SK-N-MC (cell line): ENCODE measurements around a stretch of chr10.

DNA sequence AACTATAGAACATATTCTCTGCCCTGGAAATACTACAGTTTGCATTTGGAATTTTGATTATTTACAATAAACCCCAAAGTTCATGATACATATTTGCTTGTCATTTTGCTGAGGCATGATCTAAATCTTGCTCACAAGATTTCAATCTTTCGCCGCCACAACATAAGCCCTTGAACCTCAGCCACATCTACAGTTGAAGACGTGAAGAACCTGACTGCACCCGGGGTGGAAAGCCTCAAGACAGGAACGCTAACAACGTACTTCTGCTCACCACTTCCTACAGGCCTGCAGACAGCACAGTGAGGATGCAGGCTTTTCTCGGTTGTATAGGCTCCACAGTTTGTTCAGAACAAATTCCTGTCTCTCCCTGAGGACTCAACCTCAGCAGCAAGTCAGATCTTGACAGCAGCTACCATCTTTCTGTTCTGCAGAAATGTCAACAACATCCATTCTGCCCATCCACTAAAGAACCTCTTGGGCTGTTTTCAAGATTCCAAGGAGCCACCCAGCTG is 393.8 kb upstream of the PRKCQ start:
- RRBS = no CpG with 5 or more reads among the region's 7 CpGs

- RRBS = no CpG with 5 or more reads among the region's 13 CpGs
Measured at GRCh38 chr10:7264066-7264960, 146.5 kb downstream of the SFMBT2 start.

- RRBS = no CpG with 5 or more reads among the region's 17 CpGs
Measured at GRCh38 chr10:7345515-7346214, 65.2 kb downstream of the SFMBT2 start.

GRCh38 chr10:7401671-7402095 is 9.2 kb downstream of the SFMBT2 start:
- RRBS = no CpG with 5 or more reads among the region's 8 CpGs

DNA sequence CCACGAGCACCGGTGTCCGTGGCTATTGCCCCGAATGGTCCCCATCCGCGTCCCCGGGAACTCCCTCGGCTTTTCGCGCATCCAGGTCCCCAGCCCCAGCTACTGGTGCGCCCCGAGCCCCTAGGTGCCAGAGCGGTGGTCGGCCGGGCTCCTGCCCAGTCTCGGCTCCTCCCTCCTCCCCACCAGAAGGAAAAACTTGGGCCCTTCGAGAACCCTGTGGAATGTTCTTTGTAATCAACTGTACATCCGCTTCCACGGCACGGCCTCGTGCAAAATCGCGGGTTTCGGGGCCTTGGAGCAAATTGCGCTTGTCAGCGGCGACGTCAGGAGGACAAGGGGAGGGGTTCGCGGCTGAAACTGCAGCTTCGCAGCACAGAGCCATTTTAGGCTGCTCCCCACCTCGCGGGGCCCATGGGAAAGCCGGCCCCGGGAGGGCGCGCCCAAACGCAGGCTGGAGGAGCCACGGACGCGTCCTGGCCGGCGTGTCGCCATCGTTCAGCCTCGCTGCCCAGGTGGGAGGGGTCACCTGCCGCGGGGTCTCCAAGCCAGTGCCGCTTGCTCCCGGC is 2.9 kb downstream of the SFMBT2 start:
- RRBS = 54% methylated on average over 29 of the region's 50 CpGs

GRCh38 chr10:7413330-7413634 is 2.4 kb upstream of the SFMBT2 start:
- RRBS = no CpG with 5 or more reads among the region's 10 CpGs

GRCh38 chr10:7483592-7484285 is 72.9 kb upstream of the SFMBT2 start:
- RRBS = no CpG with 5 or more reads among the region's 12 CpGs

- RRBS = no CpG with 5 or more reads among the region's 9 CpGs
Measured at GRCh38 chr10:7484306-7484885, 73.6 kb upstream of the SFMBT2 start.

- RRBS = no CpG with 5 or more reads among the region's 4 CpGs
Measured at GRCh38 chr10:7707041-7707500, 4.0 kb downstream of the ITIH2 start.

GRCh38 chr10:8058274-8058898 is 3.9 kb downstream of the GATA3 start:
- RRBS = 92% methylated on average over 13 of the region's 40 CpGs

GRCh38 chr10:8061057-8062126 is 6.9 kb downstream of the GATA3 start:
- RRBS = no CpG with 5 or more reads among the region's 22 CpGs

DNA sequence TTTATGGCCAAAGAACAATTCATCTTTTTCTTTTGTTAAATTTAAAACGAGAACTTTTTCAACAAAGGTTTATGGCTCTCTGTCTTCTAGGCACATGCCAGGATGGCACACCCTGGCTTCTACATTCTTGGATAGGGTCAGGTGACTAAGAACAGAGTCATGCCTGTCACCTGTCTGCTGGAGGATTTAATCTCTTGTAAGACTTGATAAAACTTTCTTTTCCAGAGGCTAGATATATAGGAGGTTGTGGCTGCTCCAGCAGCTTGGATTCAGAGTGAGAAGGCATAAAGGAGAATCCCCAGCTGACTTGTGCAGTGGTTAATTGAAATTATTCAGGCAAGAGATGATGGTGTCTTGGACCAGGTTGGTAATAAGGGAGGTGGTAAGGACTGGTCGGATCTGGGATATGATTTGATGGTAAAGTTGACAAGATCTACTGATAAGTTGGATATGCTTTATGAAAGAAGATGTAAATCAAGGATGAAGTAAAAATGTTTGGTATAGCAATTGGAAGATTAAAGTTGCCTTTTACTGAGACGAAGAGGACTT is 915.5 kb downstream of the GATA3 start:
- RRBS = no CpG with 5 or more reads among the region's 3 CpGs

DNA sequence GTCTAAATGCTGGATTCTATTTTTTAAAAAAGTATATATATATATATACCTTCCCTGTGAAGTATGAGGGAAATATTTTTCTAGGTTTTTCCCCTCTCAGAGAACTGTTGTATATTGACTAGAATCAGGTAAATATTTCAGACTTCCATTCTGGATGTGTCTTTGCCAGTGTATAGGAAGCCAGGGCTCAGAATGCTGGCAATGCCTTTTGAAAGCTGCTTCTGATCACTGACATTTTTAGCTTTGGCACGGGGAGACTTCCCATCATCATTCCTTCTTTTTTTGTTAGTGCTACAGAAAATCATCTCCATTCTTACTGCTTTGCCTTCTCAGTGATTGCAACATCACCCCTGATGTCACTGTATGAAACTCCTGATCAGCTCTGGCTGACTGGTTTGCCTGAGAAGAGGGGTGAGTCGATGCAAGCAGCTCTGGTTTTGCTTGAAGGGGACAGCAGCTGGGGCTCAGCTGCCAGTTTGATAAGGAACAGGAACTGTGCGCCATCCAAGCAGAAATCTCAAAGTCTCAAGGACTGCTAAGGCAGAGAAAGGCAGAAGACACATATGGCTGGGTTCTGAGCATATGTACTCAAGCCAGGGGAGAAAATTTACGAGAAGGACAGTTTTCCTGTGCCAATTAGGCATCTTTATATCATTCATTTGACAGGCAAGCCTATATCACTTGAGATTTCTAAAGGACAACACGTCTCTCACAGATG is 808.6 kb upstream of the CELF2 start:
- RRBS = no CpG with 5 or more reads among the region's 5 CpGs

DNA sequence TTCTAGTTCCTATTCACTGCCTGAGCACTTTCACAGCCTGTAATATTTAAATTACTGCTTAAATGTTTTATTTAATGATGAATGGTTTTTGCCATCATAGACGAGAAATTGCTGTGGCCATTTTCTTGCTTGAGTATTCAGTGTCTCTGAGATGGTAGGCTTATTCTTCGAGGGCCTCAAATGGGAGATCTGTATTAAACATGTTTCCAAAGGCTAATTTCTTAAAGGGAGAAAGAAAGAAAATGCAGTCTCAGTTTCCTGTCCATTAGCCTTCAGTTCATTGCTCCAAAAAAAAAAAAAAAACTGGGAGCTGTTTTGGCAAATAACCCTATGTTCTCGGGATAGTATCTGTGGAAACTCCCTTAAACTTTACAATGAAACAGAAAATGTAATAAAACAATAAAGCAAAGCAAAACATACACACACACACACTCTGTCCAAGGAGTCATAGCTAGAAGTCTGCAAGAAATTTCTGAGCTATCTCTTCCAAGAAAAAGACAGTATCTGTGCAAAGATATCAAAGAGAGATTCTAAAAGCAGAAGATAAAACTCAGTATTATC is 172.5 kb upstream of the CELF2 start:
- RRBS = no CpG with 5 or more reads among the region's 3 CpGs

DNA sequence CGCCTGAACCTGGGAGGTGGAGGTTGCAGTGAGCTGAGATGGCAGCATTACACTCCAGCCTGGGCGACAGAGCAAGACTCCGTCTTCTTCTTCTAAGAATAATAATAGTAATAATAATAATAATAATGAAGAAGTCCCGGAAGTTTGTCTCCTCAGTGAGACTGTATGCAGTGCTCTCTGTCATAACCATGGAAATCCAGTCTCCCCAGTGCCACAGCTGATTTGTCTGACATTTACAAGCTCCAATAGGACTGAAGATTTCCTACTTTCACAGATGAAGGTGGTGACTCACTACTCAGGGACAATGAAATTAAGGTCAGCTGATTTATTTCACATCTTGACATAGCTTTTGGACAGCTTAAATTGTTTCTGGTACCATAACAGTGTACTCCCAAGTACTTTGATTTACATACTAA is 6.9 kb downstream of the CELF2 start:
- RRBS = no CpG with 5 or more reads among the region's 4 CpGs

GRCh38 chr10:11046562-11046846 is 28.8 kb downstream of the CELF2 start:
- RRBS = no CpG with 5 or more reads among the region's 6 CpGs

- RRBS = no CpG with 5 or more reads among the region's 4 CpGs
Measured at GRCh38 chr10:11157604-11158012, 139.9 kb downstream of the CELF2 start.

DNA sequence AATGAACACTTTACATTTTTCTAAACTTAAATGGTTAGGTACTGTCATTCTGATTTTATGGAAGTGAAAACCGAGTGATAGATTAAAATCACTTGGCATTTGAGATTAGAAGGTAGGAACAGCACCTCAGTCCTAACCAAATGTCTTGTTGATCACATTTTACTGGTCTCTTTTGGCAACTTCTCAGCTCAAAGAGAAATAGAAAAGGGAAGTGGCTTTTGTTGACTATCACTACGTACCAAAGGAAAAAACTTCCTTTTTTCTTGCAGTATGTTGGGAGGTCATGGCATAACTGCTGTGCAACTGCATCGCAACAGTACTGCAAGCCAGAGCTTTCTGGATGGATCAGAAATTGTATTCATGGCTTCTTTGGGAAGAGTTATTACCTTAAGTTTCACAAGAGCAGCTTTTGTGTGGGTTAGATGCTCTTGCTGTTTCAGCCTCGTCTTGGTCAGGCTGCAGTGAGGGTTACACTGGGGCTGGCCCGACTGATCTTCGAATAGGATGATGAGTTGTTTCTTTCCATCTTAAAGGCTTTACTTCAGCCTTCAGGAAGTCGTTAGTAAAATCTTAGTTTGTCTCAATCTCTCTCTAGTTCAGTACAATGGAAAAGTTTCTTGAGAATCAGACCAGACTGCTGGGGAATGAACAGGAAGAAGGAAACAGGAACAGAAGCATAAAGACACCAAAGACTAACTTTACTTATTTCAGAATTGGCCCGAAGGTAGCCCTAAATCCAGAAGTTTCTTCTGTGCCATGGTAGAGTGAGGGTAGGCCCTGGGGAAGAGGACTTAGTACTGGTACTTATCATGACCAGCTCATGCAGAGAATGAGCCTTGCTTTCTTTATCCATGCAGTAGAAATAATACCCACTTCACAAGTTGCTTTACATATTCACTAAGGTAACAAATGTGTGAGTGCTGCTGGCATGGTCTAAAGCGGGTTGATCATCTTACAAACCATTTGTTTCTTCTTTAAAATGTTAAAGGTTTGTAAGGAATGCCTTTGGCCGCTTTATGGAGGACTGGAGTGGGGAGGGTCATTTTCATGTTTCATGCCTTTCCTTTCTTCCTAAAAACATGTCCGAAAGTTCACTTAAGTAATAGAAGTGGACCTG is 153.6 kb downstream of the CELF2 start:
- RRBS = no CpG with 5 or more reads among the region's 11 CpGs

DNA sequence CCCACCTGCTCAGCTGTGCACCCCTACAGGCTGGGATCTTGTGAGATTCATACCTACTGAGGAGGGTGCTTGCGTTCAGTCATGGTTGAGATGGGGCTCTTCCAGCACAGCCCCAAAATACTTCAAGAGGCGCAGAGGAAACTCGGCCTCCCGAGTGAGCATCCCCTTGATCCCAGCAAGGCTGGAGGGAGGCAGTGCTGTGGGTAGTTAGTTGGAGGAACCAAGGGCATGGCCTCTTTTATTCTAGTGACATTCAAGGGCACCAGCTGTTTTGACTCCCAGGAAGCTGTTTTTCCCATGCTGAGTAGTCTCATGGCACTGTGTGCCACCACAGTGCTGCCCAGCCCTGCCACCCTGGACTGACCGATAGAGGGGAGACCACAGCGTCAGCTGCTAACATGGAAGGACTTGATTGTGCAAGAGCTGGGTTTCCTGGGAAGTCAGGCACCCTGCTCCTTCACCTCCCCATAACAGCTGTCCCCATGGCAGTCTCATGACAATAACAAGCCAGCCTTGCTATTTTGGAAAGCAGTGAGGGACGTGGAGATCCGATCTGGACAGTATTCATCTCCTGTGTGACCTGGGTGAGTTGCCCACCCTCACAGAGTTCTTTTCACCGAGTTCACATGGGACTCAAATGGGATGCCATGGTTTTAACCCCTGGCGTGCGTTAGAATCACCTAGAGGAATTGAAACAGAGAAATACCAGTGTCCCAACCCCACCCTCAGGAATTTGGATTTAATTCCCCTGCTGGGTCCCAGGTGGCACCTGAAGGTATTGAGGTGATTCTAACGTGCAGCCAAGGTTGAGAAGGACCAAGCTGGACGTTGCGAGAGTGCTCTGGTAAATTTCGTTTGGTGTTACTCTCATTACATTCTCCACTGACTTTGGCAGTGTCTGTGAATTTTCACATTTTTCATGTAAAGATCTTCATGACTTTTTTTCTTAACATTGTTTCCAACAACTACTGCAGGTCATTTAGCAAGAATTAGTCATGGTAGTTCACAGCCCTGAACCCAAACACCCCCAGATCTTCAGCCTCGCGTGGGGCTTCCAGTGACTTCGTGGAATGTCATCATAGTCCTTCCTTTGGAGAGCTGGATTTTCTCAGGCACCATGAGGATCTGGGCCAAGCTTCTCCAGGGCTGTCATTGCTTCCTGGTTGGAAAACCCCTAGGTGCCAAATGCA is 174.8 kb downstream of the CELF2 start:
- RRBS = no CpG with 5 or more reads among the region's 18 CpGs

GRCh38 chr10:11224777-11225266 is 207.2 kb downstream of the CELF2 start:
- RRBS = no CpG with 5 or more reads among the region's 12 CpGs